Pulmonary artery (tissue), 1 donor: ENCODE results near the gene GPR35.

- PRO-cap: no peak
Observed at GRCh38 chr2:239399927-239400348, 882 bp downstream of the HDAC4 start.

GRCh38 chr2:239439233-239439913, 38.6 kb upstream of the HDAC4 start:
- PRO-cap: no peak

GRCh38 chr2:240024388-240025147, 574 bp downstream of the NDUFA10 start:
- PRO-cap: no peak

GRCh38 chr2:240135557-240136202, 425 bp downstream of the COPS9 start:
- PRO-cap: no peak

DNA sequence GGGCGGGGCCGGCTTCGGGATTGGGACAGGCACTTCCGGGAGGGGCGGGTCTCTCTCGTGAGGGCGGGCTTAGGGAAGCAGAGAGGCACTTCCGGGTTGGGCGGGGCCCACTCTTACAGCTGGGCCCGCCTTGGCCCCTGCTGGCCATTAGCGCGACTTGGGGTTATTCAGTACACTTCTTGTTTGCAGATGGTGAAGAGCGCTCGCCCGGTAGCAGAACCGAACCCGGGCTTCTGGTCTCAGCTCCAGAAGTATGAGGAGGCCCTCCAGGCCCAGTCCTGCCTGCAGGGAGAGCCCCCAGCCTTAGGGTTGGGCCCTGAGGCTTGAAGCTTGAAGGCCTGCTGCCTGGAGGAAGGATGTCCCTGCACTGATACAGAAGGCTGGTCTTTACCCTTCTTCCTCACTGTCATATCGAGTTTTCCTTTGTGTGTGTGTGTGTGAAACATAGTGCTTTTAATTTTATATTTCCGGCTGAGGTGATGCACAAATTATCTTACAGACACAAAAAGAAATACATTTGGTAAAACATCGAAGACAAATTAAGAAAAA, 1.1 kb downstream of the DUSP28 start:
- PRO-cap: bidirectional peak, plus-strand start at position 147 of the sequence, minus-strand start outside the sequence

GRCh38 chr2:240569765-240570183, 1.5 kb downstream of the RNPEPL1 start:
- PRO-cap: no peak

GRCh38 chr2:240624861-240625861, at the start of gene GPR35:
Gene GPR35 (plus strand): TSS chr2:240625480.
- PRO-cap: no peak

GRCh38 chr2:240880199-240880490, 11.5 kb downstream of the AGXT start:
- PRO-cap: no peak

- PRO-cap: no peak
Observed at GRCh38 chr2:240891926-240892542, 3.9 kb downstream of the MAB21L4 start.

DNA sequence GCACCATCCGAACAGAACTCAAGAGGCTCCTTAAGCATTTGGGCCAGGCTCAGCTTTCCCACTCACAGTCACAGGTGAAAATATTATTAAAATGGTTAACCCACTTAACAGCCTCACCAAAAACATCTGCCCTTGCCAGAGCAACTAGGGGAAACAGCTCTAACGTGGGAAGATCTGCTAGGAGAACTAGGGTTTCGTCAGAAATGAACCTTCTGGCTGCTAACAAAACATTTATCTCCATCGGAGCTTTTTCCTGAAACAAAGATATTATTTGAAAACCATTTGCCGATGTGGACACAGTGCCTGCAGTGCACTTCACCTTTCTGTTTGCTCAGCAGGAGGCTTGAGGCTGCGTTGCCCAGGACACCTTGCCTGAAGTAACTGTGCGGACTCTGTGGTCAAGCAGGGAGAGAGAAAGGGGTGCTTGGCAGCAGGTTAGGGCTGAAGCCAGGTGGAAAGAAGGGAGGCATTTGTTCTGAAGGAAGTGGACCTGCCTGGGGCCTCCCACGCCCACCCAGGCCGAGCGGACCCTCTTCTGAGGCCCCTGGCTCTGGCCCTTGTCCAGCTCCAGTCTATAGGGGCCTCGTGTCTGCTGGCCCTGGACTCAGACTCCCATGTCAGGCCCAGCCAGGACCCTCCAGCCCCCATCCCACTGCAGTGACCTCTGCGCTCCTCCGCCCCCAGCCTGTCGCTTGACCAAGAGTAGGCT, 2.3 kb downstream of the SNED1 start:
- PRO-cap: no peak

- PRO-cap: no peak
Observed at GRCh38 chr2:241081162-241081959, 20.7 kb downstream of the MTERF4 start.

DNA sequence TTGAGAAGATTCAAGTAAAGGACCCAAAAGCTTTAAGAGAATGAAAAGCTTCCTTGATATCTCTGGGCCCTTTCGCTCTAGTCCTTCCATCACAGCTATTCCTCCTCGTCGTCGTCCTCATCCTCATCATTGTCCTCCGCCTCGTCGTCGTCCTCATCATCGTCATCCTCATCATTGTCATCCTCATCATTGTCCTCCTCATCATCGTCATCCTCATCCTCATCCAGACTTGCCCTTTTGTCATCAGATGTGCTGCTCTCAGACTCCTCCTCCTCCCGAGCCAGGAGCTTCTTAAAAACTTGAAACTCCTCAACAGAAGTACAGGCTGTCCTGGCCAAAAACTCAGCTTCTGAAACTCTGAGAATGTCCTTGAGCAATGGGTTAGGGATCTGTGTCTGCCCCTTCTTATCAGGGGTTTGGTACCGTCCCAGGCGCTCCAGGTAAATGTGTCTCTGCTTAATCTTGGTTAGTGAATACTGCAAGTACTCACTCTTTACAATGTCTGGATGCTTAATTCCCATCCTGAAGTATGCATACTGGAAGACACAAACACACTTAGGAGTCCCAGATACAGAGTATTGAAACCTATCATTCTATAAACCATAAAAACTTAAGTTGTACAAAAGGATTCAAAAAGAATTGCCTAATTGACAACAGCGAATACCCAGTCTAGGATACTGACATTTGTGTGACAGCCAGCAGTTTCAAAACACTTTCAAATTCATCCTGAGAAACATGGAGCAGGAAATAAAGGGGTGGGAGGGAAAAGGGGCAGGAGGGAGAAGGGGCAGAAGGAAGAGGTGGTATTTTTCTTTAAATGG, 6.0 kb downstream of the MTERF4 start:
- PRO-cap: no peak

- PRO-cap: no peak
Observed at GRCh38 chr2:241102994-241103616, 1.0 kb upstream of the MTERF4 start.

GRCh38 chr2:241188849-241189191, 343 bp downstream of the ANO7 start:
- PRO-cap: no peak

DNA sequence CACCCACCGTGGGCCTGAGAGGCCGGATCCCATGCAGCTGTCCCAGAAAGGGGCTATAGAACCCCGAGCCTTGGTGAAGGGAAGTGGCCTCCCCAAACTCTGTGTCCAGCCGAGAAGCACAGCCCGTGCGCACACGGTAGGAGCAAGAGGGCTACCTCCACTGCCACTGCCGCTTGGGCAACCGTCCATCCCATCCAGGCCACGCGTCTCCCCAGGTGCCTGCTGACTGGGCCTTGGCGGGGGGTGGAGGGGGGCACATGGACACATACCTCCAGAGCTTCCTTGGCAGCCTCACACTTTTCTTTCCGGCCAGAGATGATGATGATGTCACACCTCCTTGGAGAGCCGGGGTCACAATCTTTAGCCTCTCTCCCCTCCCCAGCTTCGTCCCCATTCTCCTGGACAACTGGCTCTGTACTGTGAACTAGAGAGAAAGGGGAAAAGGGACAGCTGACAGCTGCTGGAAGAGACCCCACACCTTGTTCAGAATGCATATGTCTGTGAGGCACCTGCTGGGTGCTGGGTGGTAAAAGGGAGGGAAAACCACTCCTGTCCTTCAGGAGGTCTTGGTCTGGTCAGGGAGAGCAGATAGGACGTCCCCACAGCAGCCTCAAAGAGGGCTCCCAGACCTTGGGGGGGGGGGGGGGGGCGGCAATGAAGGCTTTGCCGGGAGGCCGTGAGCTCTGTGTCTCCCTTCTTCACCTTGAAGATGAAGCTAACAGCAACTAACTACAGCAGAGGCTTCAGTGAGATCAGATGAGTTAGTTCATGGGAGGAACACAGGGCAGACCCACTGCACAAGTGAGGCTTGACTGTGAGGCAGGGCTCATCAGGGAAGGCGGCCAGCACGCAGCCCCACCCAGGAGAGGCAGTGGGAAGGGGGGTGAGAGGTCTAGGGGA, 48.1 kb downstream of the ANO7 start:
- PRO-cap: no peak

- PRO-cap: no peak
Observed at GRCh38 chr2:241488796-241489037, 19.7 kb downstream of the STK25 start.

DNA sequence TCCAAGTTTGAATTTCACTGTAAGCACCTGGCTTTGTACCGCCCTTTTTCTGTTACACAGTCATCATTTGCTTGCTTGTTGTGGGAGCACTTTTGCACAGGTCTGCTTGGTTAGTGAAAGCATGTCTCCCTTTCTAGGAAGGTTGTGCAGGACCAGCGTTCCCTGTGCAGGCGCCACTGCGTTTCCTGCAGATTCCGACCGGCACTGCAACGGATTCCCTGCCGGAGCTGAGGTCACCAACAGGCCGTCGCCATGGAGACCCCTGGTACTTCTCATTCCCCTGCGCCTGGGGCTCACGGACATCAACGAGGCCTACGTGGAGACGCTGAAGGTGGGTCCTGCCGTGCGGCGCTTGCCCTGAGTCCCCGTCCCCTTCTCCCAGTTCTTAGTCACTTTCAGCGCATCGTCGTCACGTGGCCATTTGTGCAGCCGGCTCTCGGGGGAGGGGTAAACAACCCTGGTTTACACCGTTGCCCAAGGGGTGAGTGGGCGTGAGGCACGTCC, 20.1 kb downstream of the DTYMK start:
- PRO-cap: no peak

DNA sequence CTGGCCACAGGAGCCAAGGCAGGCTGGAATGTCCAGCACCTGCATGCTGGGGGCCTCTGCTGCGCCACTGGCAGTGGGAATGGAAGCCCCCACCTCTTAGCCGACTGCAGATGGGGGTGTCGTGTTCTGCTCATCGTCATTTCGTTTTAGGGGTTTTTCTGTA, 16.2 kb downstream of the DTYMK start:
- PRO-cap: no peak

GRCh38 chr2:241728415-241729103, 5.9 kb upstream of the D2HGDH start:
- PRO-cap: no peak

- PRO-cap: no peak
Observed at GRCh38 chr2:241773683-241773937, 3.0 kb upstream of the GAL3ST2 start.